Right cardiac atrium (tissue), 1 donor: ENCODE measurements around a stretch of chr2.

GRCh38 chr2:102034887-102035341, 43.2 kb downstream of the IL1R2 start:
- PRO-cap = no peak

GRCh38 chr2:102056105-102056701, 64.4 kb downstream of the IL1R2 start:
- PRO-cap = no peak

DNA sequence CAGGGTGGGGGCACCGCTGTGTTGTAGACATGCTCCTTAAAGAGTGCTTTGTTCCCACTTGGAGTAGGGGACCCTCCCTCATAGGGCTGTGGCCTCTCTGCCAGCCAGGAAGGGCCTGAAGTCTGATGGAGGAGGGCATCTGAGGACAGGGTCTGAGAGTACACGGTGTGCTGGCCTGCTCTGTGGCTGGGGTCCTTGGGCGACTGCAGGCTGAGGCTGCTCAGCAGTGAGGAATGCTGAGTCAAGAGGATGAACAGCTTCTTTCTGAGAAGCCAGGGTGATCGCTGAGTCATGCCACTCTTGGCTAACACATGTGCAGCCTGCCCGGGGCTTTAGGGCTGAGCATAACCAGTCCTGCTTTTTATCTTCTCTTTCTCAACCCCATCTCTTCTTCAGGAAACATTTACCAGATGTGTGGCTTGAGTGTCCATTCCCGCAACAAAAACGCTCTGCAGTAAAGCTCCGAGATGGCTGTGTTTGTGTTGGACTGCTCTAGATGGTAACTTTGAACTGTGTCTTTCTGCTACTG, 72.5 kb downstream of the IL1R2 start:
- PRO-cap = no peak

GRCh38 chr2:102155436-102156340, 13.1 kb downstream of the IL1R1 start:
- PRO-cap = no peak

DNA sequence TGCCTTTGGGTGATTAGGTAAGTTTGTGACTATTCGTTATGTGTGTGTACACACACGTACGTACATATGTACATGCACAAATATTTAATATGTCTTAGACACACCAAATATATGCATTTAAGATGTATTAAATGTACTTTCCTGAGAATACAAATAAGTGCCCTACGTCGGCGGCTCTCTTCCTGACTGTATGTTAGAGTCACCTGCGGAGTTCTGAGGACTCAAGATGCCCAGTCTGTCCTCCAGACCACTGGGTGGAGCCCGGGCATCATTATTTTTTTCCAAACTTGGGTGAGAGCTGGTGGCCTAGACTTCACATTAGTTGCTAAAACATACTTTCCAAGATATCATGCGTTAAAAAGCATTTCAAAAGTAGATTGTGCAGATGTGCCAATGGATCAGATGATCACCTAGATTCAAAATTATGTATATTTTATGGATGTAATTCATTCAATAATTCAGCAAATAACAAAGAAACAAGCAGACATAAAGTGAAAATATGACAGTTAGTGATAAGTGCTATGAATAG, 2.9 kb downstream of the IL18R1 start:
- PRO-cap = no peak

DNA sequence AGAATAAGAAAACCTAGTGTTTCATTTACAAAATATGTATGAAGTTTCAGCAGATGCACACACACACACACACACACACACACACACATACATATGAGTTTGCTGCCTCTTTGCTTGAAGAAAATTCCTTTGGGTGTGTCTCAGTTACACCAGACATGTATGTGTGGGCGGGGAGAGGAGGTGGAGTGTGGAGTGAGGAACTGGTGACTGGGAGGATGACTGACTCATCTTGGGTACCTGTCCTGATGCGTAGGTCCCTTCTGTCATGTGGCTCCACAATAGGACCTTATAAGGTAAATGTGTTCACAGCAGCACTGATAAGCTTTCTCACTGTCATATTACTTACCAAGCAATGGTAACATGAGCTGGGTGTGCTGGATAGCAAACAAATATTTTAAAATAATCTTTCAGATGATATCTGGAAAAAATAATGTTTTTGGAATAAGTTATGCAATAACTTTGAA, 45.1 kb downstream of the SLC9A2 start:
- PRO-cap = no peak

- PRO-cap = no peak
Observed at GRCh38 chr2:102685461-102685965, 51.2 kb downstream of the MFSD9 start.

- PRO-cap = no peak
Observed at GRCh38 chr2:104758356-104758826, 95.5 kb upstream of the POU3F3 start.

- PRO-cap = no peak
Observed at GRCh38 chr2:104855009-104855926, 1.4 kb downstream of the POU3F3 start.

GRCh38 chr2:105294633-105295286, 34.8 kb downstream of the TGFBRAP1 start:
- PRO-cap = no peak

DNA sequence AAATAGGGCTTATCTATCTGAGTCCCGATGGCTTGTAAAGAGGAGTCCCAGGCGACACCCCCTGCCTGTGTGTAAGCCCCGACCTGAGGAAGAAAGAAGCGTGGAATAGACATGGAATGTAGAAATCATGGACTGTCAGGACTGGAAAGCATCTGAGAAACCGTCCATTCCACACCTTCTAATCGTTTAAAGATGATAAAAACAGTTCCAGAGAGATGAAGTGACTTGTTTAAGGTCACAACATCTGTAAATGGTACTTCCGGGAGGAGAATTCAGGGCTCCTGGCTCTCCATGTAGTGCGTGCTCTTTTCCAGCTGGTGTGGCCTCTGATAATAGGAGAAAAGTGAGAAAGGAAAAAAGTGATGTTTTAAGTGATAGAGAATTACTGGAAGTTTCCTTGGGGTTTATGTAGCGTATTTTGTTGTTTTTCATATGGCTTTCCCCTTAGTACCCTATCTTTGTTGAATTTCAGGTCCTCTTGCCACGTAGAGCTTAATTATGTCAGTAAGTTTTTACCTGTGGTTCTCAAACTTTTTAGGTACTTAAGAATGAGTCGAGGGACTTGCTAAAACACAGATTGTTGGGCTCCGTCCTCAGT, 660 bp downstream of the C2orf49 start:
- PRO-cap = no peak

GRCh38 chr2:105388898-105389673, 9.8 kb downstream of the FHL2 start:
- PRO-cap = no peak

GRCh38 chr2:105556950-105557896, 158.4 kb upstream of the FHL2 start:
- PRO-cap = no peak

GRCh38 chr2:105739258-105739990, 5.3 kb upstream of the NCK2 start:
- PRO-cap = no peak

DNA sequence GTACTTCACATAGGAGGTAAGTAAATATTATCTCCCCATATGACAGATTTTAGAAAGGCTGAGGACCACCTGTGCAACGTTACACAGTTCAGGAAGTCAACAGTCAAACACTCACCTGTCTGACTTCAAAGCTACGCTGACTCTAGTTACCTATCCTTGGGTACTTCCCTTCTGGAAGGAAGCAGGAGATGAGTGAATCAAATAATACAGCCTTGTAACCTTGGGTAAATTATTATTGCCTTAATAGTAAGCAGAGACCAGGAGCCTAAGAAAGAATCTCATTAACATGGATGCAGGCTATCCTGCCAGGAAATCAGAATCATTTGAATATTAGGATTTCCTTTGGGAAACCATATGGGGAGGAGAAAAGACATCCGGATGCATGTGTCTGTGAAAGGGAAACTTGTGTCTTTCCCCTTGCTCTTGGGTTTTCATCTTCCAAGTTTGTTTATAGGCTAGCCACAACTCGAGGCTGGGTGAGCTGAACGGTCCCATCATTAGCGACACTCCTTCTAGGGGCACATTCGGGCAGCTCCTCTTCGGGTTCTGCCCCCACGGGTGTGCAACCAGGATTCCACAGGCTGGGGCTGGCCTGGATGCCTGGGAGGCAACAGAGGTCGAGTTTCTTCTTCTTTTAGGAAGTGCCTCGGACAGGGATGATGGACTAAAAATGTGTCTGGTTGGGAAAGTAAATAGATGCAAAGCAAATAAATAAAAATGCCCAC, 945 bp upstream of the NCK2 start:
- PRO-cap = no peak

DNA sequence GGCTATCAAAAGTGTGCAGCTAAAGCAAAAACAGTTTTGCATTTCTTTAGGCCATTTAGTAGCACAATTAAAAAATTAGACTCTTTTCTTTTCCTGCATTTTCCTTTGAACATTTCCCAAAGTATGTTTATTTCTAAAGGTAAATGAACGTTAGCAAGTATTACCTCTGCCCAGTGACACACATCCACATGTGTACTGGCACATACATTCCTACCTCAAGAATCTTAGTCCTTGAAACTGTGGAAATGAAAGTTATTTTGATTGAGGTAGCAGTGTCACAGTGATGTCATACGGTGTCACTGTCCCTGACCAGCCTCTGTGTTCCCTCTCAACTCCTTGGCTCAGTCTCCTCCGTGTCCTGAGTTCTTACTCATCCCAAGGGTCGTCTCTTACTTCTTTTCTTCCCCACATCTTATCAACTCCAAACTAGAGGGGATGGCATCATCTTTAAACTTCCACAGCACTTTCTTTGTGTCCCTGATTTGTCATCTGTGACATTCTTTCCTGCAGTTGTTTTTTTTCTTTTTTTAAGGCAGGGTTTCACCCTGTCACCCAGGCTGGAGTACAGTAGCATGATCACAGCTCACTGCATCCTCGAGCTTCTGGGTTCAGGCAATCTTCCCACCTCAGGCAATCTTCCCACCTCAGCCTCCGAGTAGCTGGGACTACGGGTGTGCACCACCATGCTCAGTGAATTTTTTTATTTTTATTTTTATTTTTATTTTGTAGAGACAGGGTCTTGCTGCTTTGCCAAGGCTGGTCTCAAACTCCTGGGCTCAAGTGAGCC, 3.4 kb downstream of the NCK2 start:
- PRO-cap = no peak

DNA sequence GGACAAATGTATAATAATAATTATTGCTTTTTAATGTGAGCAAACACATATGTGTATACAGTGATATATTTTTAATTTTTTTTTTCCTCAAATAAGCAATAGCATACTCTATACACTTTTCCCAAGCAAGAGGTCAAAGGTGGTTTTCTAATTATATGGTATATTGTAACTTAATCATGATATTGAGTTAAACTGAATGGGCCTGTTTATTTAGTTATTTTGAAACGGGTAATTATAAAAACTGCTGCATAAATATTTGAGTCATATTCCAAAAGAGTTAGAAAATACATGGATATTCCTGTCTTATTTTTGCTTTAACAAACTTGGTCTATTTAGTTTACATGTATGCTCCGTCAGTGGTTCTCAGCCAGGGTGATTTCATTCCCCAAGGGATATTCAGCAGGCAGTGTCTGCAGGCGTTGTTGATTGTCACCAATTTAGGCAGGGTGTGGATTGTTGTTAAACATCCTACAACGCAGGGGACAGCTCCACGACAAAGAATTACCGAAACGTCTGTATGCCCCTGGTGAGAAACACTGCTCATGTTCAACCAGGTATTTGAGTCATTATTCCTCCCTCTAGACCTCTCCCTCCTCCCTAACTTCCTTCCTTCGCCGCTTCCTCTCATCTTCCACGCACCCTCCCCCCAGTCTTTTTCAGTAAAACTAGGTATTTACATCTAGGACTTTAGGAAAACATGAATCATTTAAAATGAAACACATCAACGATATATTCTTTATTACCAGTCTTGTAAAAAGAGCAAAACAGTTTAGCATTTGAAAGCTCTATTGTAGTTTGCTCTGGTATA, 50.7 kb downstream of the NCK2 start:
- PRO-cap = no peak

DNA sequence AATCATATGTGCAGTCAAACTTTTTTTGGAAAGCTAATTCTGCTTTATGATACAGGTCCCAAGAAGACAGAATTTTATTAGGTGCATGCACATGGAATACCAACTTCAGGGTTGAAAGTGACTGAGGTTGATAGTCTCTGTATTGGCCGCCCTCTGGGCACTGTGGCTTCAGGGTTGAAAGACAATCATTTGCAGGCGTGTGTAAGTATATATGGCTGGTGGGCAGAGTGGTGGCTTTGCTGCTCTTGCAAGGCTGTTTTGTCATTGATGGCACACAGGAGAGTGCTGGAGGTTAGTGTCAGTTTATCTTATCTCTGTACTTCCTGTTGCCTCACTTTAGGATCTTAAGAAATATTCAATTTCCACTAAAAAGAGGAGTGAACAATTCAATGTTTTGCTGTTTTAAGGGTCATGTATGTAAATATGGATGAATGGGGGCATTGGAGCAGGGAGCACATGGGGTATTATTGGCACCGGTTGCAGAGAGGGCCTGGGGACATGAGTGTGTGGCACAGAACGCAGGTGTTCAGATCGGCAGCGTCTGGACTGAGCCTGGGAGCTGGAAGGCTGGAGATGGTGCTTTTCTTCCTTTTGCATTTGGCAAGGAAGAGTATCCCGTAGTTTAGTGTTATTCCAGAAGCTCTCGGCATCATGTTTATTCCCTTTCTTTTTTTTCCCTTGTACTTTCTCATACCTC, 51.5 kb downstream of the NCK2 start:
- PRO-cap = no peak

- PRO-cap = no peak
Observed at GRCh38 chr2:105798470-105799186, 53.9 kb downstream of the NCK2 start.

- PRO-cap = no peak
Observed at GRCh38 chr2:105825544-105826186, 81.0 kb downstream of the NCK2 start.